NALM6 (cell line): ENCODE measurements around the genes CALCOCO1 and NFE2.

- PRO-cap: bidirectional peak, plus-strand start at chr12:53727725, minus-strand start at chr12:53727451; bidirectional peak, plus-strand start at chr12:53727917, minus-strand start at chr12:53727869
These were observed at the start of gene CALCOCO1 for GRCh38 chr12:53727286-53728494. Gene CALCOCO1, minus strand, starts transcription at chr12:53727452.

GRCh38 chr12:53983208-53984404 lies 1.3 kb upstream of the HOXC10 start:
- PRO-cap: no peak

GRCh38 chr12:53990201-53990893 lies 5.4 kb downstream of the HOXC10 start:
- PRO-cap: no peak

GRCh38 chr12:53994728-53995246 lies 5.2 kb upstream of the HOXC9 start:
- PRO-cap: no peak

- PRO-cap: no peak
These were observed 6.5 kb upstream of the HOXC6 start for GRCh38 chr12:54021589-54022256.

- PRO-cap: no peak
These were observed 62.6 kb downstream of the SMUG1 start for GRCh38 chr12:54125692-54127019.

DNA sequence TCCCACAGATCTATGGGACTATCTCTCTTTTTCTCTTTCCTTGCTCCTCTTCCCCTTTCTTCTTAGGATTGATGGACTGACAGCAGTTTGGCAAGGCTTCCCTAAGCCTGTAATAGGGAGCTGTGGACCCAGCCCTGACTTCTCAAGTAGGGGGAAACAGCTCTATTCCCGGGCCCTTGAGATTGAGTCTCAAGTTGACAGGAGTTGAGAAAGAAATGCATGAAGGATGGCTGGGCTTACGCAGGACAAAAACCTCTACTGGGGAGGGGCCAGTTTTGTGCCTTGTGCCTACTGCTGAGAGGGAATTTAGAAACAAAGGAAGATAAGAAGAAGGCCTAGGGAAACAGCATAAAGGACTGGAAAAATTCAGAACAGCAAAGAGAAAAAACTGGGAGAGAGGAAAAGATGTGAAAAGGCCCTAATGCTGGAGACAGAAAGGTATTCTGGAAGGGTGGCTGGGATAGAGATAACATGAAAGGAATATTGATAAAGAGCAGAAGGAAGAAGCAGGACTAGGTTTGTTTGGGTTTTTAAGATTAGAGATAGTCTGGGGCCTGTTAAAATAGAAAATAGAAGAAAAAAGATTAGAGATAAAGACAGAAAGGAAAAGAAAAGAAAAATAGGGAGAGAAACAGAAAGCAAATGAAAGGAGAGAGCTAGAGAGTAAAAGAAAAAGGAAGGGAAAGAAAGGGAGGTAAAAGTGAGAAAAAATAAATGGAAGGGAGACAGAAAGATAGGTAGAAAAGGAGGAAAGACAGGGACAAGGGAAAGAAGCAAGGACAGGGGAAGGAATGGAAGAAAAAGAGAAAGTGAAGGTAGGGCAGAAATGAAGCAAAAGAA lies 60.1 kb downstream of the SMUG1 start:
- PRO-cap: no peak

DNA sequence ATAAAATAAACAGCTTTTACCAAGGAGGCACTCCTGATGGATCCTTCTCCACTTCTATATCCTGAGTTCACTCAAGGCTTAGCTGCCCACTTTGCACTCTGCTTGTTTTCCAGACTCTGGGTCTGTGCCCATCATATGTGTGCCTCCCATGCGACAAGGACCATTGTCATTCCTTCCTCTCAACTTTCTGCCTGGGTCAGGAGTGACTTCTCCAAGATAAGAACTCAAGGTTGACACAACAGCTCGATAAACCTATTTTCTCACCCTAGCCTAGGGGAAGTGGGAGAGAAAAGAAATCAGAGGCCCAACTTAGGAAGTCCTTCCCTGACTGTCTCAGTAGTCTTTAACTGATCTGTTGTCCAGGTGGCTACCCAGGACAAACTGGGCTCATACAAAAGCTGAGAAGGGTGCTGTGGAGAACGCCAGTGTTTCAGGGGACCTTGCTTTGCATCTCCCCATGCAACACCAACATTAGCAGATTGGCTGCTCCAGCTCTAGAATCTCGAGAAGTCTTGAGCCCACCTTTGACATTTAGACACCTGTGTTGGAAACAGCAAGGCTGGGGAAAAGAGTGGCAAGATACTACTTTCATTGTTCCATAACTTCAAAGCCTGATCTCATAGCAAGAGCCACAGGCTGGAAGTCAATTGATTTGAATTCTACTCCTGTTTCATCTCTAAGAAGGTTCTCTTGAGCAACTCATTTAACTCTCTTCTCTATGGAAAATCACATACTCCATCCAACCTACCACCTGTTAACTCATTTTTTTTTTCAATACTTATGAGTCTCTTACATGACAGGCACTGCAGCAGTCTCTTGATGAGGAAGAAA lies 1.5 kb downstream of the SMUG1 start:
- PRO-cap: no peak

DNA sequence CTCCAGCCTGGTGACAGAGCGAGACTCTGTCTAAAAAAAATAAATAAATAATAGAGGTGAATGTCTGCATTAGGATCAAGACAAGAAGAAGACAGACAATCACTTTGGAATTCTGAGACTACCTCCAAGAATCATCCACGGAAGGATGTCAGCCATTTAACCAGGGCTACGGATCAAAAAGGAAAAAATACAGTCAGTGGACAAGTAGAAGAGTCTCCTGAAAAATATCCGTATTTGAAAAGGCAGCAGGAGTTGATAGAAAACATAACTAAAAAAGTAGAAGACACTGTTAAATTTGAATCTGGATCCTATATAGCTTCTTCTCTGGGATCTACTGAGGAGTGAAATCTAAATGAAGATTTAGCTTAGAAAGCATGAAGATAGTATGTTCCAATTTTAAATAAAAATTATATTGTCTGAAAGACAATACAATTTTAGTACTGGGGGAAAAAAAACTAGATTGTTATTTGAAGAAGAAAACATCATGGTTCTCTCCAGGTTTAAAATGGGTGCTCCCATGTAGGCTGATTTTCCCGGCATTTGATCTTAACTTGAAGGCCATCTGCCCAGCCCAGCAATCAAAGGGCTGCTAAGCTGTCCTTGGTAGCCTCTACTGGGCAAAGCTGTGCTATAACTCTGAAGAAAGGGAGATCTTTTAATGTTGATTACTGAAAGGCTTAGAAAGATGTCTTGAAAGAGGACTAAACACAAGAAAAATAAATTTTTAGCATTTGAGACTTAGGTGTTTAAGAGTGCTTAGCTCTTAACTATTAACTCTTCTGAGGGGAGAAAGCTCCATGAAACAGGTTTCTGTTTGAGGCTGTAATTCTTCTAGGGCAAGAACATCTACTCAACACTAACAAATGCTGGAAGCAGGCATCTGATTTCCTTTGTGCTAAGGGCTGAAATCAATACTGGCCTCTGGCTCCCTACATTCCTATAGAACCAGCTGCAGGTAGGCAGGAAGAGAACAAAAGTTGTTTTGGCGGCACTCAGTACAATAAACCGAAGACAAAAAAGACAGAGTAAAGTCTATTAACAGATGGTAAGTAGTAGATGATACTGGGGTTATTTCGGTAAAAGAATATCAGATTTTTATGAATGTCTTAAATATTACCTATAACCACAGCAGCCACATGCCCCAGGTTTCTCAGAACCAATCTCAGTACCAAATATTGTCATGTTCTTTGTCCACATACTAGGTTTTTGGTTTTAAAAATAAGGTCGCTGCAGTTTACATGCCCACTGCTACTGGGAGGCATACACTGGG lies 41.3 kb downstream of the CBX5 start:
- PRO-cap: no peak

- PRO-cap: no peak
These were observed 22.5 kb downstream of the CBX5 start for GRCh38 chr12:54257369-54257925.

DNA sequence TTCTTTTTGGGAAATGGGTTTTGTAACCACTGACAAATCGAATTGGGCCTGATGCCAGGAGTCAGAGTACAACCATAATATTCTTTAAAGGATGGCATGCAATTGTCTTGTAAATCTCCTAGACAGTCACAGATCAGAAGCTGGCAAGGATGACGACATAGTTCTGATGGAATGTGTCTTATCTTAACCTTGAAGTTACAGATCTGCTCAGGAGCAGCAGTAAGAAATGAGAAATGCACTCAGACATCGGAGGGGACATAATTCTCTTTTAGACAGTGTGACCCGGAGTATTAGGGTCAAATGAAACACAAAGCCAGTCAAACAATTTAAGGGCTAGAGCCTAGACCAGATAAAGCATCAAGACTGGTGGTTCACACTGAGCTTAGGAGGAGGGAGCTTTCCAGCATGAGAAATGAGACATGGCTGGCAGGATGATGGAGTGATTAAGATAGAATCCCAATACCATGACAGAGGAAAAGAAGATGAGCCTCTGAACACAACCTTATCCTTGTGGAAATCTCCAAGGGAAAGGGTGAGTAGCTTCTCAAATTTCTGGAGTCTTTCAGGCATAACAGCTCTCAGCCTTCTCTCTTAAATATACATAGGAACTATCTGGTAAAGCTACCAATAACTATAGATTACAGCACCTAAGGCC lies 17.4 kb downstream of the CBX5 start:
- PRO-cap: no peak

DNA sequence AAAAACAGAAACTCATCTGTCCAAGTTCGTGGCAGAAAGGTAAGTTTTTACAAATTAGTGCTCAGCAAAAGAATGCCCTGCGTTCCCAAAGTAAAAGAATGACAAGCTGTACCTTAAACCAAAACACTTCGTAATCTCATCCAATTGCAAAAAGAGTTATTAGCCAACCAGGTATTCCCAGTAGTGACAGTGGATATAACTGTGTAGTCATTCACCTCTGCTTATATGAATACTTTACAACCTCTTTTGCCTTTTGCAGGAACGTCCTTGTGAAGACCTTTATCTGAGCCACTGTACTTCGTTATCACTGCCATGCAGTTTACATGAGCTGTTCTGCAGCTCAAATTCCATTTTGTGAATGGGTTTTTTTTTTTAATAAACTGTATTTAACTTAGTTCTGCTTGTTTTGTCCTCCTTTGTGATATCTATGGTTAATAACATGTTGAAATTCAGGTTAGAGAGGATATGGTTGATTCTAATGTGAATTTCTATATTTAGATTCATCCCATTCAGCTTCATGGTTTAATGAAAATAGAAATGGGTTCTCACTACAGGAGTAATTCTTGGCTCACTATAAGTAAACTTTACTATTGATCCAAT lies 6.3 kb downstream of the HNRNPA1 start:
- PRO-cap: no peak

GRCh38 chr12:54300446-54301732 lies at the start of gene NFE2:
Gene NFE2, minus strand, starts transcription at chr12:54301015.
- PRO-cap: no peak

DNA sequence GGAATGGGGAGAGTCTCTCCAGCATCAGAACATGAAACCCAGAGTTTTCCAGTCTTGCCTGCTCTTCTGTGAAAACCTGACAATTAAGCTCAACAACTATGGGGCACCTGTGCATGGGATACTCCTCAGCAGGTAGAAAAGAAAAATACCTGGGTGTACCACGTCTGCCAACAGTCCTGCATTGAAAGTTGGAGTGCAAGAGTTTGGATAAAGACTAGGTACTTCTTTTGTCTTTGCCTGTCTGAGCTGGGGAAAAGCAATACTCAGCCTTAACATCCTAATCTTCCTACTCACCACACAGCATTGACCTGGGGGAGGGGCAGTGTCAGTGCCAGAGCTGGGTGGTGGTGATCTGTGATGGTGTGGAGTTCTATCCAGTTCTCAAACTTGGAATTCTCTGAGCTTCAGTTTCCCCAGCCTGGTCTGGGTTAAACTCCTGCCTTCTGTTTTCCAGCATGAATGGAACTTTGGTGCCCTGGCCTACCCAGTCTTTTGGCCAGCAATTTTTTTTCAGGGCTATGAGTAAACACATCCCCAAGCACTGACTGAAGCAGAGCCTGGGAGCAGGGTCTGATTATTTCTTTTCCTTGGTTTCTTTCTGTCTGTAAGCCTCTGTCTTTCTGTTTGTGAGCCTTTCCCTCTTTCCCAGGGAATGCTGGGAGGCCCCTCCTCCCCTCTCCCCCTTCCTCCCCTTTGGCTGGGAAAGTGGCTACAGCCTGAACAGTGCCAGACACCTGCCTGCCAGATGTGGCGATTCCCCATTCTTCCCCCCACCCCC lies 11.4 kb downstream of the GPR84 start:
- PRO-cap: no peak

GRCh38 chr12:54401350-54401958 lies 16.9 kb upstream of the ZNF385A start:
- PRO-cap: no peak

GRCh38 chr12:54419396-54420018 lies 441 bp upstream of the ITGA5 start:
- PRO-cap: no peak

- PRO-cap: no peak
These were observed 1.1 kb upstream of the ITGA5 start for GRCh38 chr12:54420298-54420445.

DNA sequence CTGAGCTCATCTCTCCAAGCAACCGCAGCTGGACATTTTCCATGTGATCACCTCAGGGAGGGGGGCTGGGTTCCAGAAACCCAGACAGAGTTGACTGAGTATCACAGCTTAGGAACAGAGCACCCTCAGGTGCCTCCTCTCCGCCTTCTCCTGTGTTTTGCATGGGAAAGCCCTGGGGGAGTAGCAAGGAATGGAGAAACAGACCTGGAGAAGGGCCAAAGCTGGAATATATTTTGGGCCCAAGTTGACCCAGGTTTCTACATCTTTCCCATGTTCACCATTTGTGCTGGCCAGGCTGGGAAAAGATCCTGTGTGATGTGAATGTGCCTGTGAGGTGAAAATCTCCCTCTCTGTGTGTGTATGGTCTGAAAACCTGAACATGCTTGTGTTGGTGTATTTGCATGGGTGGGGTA lies 8.2 kb upstream of the ITGA5 start:
- PRO-cap: no peak

GRCh38 chr12:54428710-54429231 lies 9.7 kb upstream of the ITGA5 start:
- PRO-cap: no peak

GRCh38 chr12:54684974-54685792 lies 37.0 kb upstream of the DCD start:
- PRO-cap: no peak